ENCODE measurements around a stretch of chr15.

- RRBS = no CpG with 5 or more reads among the region's 4 CpGs
Measured at GRCh38 chr15:70248643-70249063, 150.9 kb upstream of the TLE3 start.

GRCh38 chr15:70257513-70257949 is 159.8 kb upstream of the TLE3 start:
- RRBS = no CpG with 5 or more reads among the region's 5 CpGs

- RRBS = no CpG with 5 or more reads among the region's 29 CpGs
Measured at GRCh38 chr15:70258305-70259423, 160.9 kb upstream of the TLE3 start.

GRCh38 chr15:70264494-70264786 is 166.7 kb upstream of the TLE3 start:
- RRBS = no CpG with 5 or more reads among the region's 7 CpGs

DNA sequence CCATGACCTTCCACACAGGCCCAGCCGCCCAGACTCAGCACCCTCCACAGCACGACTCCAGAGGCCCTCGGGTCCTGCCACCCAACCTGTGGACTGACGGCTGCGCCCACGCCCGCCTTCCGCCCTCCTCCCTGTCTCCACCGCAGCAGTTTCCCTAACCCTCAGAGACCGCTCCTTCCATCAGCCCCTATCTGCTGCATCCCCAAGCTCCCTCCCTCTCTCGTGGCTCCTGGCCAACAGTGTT is 168.6 kb upstream of the TLE3 start:
- RRBS = no CpG with 5 or more reads among the region's 11 CpGs

DNA sequence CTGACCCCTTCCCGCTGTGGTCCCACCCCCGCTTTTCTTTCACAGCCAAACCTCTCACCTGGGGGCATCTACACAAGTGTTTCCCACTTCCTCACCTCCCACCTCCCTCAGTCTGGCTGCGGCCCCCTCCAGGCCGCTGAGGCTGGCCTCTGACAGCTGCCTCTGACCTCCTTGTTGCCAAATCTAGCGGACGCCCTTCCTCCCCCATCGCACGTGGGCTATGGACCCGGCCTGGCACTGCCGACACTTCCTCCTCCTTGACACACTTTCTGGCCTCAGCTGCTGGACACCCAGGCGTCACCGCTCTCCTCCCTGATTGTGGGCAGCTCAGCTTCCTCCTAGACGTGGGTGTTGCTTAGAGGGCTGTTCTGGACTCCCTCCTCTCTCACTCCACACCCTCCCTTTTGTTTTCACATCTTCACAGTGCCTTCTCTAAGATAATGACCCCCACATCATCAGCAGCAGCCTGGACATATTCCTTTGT is 169.0 kb upstream of the TLE3 start:
- RRBS = no CpG with 5 or more reads among the region's 13 CpGs

DNA sequence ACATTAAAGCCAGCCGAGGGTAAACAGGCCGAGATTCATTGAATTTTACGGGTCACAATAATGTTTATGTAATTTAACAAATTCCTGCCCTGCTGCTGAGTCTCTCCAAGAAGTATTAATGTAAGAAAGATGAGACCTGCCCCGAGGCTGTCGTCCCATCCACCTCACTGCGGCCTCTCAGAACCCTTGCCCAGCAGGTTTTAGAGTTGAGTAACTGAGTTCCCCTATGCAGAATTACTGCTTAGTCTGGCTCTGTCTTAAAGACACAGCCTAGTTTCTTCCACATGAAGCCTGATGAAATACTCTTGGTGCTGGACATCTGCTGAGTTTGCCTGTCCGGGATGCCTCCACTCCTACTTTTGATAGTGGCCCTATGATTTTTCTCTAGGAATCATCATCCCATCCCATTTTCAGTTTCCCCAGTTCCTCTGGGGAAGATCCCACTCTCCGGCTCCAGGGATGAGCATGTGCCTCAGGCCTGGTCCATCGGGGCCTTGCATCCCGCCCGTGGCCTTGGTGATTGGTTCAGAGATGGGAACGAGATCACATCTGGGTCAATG is 226.6 kb upstream of the TLE3 start:
- RRBS = 11% methylated on average over 2 of the region's 12 CpGs

DNA sequence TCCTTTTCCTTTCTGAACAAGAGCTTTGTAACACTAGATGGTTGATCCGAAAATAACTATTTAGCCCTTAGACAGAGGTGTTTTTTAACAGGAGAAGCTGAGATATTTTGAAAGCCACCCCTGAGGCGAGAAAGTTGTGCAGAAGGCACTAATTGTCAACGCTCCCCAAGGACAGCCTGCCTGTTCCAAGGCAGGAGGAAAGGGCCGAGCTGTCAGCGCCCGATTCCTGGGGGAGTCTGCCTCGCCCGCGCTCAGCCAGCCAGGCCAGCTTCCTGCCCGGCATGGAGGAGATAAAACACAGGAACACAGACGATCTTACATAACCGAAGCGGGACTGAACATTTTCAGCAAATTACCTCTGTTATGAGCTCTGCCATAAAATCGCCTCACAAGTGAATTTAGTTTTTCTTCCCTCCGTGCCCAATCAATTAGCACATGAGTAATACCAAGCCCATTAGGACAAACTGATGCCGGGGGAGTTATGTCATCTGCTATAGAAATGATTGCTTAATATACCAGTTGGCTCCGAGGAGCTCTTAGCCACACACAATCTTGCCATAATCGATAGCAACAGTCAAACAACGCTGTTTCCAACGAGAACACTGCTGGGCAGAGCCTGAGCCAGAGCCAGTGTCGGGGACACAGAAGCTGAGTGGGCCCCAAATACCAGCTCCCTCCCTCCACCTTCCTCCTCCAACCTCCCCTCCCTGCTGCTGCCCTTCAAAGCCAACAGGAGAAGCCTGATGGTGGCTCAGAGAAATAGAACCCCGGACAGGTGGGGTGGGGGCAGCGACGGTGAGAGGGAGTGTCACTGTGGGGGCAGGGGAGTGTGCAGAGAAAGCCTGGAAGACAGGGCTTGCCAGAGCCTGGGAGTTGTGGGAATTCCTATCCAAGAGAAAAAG is 279.3 kb upstream of the TLE3 start:
- RRBS = no CpG with 5 or more reads among the region's 24 CpGs

DNA sequence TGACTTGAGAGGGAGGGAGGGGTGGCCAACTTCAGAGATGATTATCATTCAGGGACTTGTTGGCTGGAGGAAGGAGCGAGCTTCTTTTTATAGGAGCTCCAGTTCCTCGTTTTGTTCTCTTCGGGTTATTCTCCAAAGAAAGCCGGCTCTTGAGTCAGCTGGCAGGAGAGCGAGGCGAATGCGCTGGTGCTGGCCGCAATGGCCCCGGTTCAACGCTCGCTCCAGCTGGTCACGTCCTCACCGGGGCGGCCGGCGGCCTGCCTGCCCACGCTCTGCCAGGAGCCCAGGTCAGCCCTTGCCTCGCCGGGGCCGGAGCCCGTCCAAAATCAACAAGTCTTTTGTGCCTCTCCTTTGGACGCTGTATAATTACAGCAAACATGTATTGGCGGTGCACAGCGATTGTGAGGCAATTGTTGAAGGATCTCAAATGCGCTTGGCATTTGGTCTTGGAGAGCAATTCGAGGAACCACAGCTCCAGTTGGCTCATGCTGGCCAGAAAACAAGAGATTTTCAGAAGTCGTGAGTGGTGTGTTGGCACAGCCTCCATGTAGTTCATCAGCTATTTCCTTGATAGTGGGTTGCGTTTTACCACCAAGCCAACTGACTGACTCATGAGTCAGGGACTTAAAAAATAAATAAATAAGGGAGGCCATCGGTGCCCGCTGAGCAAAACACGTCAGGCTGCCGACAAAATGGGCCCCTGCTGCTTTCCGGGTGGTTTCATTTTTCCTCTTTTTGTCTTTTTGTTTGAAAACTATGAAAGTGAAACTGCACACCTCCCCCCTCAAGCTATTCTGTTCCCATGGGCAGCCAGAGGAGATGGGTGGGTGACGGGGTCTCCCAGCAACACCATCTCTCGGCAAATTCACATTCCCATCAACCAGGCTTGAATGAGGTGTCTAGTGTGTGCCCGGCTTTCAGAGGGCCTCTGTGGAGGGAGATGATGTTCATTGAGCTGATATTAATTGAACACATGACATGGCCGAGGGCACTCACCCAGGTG is 288.4 kb downstream of the UACA start:
- RRBS = 87% methylated on average over 8 of the region's 37 CpGs

DNA sequence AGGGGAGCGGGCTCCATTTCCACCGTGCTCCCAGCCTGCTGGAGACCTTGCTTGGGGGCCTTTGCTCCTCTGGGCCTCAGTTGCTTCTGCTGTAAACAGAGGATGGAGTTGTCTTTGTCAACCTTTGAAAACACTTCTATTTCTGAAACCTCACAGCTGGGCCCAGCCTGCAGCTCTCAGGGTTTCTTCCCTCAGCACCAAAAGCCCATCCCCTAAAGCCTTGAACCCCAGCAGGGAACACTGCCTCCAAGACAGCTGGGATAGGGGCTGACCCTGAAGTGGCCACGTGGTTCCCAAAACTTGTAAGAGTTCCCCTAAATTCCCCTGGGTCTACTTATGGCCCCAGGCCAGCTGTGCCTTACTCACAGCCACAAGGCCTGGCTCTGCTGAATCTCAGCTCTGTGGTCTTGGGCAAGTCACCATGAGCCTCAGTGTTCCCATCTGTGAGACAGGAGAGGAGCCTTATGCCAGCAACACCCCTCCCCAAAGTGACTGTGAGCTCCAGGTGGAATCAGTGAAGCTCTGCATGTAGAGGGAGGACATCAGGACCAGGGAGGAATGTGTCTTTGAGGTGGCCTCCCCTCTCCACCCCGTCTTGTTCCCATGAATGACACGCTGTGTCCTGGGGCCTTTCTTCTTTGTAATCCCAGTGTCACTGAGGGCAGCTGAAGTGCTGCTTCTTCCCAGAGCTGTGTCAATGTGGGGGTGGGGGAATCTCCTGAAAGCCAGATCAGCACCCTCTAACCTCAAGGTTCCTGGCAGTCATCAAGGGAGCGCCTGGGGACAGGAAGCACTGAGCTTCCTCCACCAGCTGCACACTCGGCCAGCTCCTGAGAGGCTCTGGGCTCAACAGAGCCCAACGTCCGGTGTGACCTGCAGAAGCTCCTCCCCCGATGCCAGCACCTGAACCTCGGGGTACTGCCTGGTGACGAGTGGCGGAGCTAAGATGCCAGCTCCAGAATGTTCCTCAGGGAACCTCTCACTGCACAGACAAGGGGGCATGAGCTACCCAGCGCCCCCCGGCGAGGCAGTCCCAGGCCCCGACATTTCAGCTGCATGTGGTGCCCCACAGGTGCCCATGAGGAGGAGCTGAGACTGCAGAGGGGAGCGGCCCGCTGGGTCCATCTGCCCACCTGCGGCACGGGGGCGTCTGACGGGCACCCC is 258.9 kb downstream of the UACA start:
- RRBS = 92% methylated on average over 2 of the region's 23 CpGs

DNA sequence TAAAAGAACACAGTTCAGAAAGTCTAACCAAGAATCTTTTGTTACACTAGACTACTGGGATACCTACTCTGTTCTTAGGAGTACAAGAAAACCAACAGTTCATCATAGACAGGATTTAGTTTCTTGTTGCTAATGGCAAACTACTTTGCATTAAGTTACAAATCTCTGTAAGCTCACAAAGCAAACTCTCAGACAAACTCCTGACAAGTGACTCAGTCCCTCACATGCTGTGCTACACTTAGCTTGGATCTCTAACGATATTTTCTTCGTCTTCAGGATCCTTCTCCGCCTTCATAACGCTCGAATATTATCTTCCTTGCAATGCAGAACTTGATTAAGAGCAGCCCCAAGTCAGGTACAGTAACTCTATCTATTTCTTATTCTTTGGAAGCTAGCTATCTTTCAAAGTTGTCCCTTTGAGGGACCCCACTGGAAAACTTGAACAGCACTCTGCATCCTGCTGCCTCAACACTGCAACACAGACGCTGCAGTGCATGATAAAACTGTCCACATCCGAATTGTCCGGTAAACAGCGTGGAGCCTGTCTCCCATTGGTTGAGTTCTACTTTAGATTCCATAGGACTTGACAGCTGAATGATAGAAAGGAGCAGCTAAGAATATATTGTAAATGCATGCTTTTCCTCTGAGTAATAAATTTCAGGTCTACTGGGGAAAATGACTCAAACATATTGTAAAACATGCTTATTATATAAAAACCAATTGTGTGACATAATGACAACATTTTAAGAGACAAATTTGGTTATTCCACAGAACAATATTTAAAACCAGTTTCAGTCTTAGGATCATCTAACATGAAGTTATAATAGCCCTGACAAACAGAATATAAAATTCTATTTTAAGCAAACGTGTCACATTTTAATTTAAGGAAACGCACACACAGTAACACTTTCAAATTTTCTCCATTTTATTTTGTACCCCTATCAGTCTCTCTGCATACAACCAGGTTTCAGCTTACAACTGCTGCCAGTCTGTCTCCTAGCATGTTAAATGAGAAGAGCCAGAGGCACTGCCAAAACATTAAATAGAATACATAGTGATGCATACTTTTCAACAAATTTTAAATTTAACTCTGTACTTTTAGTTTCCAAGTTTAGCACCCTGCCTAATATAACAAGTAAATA is 61.2 kb downstream of the UACA start:
- RRBS = no CpG with 5 or more reads among the region's 11 CpGs

- RRBS = no CpG with 5 or more reads among the region's 2 CpGs
Measured at GRCh38 chr15:71008267-71008735, 107.0 kb upstream of the THSD4 start.

DNA sequence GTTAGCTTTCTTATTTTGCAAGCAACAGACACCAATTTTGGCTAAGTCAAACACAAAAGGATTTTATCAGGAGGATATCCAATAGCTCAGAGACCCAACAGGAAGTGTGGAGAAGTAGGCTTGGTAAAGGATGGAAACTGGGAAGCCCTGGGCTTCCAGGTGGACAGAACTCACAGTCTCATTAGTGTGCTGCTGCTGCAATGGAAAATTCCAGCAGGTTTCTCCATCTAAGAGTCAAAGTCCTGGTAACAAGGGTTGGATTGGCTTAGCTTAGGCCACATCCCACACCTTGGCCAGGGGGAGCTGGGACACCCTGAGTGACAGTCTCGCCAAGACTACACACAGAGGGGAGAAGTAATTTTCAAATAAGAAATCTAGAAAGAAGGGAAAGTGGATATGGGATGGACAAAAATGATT is 158.5 kb downstream of the THSD4 start:
- RRBS = no CpG with 5 or more reads among the region's 1 CpG

GRCh38 chr15:71294518-71295691 is 179.6 kb downstream of the THSD4 start:
- RRBS = no CpG with 5 or more reads among the region's 15 CpGs

DNA sequence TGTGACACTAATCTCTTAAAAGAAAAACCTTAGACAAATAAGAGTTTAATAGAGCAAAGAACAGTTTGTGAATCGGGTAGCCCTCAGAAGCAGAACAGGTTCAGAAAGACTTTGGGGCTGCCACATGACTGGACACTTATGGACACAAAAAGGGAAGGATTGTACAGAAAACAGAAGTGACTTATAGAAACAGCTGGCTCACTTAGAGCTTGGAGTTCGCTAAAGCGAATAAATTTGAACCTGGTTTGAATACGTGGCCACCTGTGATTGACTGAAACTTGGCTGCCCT is 270.0 kb downstream of the THSD4 start:
- RRBS = no CpG with 5 or more reads among the region's 4 CpGs

DNA sequence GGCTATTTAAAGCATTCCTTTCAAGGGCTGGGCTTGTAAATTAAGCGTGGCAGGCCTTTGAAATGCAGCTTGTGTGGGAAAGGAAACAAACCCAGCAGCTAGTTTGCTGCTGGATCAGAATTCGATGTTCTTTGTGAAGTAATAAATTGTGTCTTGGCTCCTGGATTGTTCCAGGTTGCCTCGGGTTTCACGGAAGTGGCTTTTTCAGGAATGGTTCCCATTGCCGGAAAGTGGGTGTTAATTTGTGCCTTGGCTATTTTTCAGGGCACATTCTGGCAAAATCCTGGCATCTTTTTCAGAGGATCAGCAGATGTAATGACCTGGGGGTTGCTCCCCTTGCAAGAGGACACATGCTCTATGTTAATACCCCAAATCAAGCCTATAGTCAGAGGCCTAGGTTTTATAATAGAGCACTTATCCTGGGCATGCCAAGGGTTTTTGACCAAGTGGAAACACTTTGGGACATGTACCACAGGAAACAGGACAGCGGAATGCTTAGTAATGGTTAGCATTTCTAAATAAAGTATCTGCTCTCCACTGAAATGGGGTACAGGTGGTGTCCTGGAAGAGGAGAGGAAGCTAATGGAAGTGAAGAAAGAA is 294.7 kb upstream of the NR2E3 start:
- RRBS = no CpG with 5 or more reads among the region's 6 CpGs

DNA sequence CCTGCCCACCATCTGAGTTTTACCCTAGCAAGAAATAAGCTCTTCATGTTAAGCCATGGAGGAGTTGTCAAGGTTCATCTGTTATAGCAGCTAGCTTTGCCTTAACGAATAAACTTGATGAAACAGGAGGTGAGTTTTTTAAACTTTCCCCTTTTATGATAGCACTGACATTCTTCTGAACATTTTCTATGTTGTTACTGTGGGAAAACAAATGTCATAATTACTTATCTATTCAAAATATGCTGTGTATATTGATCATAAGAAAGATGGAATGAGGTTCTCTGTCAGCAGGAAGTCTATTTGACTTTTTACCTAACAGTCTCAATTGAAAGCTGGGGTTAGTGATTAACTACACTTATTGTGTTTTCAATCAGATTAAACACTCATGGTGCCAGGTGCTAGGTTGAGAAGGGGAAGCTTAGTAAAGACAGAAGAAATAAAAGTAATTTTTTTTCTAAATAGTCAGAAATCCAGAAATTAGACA is 281.1 kb upstream of the NR2E3 start:
- RRBS = no CpG with 5 or more reads among the region's 1 CpG

DNA sequence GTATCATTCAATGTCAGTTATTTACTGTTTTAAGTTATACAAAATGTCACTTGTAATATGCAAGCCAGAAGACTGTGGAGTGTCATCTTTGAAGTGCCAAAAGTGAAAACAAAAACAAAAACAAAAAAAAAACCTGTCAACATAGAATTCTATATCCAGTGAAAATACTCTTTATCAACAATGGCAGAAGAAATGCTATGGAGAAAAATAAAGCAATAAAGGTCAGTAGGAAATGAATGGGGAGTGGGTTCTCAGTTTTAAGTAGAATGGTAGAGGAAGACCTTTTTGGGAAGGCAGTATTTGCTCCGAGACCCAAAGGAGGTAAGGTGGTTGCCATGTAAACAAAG is 205.7 kb upstream of the NR2E3 start:
- RRBS = no CpG with 5 or more reads among the region's 1 CpG

DNA sequence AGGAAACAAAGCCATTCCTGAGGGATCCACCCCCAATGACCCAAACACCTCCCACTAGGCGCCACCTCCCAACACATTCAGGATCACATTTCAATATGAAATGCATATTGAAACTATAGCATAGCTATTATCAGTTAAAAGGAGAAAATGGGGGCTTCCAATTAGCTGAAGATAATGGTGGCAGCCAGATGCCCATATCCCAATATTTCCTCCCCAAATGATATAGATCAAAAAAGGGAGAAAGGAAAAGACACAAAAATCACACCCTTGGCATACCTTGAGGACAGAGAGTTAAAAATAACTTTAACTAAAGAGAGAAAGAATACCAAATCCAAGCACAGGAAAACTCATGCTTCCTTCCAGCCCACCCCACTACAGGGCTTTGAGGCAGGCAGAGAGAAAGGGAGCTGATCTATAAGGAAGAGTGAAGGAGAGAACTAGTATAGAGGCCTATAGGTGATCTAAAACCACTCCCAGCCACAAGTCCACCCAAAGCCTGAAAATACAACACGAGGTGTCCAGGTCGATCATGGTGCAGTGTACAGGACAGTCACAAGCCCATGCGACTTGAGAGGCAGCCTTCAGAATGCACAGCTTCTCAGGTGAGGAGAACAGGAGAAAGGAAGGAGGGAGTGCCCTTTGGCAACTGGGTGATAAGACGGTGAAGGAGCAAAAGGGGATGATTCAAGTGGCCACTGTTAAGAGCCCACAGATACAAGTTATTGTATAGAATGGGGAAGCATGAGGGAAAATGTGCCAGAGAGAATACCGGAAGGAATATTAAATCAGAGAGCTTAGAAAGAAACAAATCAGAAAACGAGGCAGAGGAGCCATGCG is 113.7 kb upstream of the NR2E3 start:
- RRBS = no CpG with 5 or more reads among the region's 8 CpGs

Data from foreskin fibroblast (primary cell).